Left lobe of liver (tissue), 1 donor: ENCODE measurements around a stretch of chr11.

DNA sequence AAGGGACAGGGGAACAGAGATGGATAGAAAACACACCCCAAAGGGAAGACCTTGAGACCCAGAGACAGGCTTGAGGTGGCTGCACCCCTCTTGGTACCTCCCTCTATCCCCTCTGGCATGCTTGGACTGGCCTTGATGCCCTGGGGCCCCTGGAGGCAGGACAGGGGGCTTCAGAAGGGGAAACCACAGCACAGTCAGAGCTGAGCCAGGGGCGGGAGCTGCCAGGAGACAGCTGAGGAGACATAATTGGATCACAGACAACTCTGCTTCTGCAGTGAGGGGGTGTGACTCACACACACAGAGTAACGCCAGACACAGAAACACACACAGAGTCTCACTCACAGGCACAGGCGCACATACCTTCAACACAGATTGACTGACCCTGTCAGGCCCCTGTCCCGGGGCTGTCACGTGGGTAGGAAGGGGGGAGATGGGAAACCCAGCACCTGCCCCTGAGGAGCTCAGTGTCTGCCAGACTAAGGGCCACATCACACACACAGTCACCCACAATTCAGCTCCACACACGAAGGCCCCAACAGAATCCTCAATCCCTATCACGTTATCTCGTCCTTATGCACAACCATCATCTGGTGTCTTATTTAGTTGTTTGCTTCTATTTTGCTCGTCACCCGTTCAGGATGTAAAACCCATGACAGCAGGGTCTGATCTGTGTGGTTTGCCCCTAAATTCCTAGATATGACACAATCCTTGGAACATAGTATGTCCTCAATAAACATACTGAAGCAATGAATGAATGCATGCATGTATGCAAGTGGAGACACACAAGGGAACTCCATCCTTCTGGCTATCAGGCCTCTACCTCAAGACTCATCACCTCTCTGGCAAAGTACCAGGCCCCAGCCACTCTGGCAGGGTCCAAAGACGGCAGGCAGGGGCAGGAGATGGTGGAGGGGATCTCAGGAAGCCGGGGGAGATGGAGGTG, 20.4 kb downstream of the STARD10 start:
- PRO-cap = no peak

DNA sequence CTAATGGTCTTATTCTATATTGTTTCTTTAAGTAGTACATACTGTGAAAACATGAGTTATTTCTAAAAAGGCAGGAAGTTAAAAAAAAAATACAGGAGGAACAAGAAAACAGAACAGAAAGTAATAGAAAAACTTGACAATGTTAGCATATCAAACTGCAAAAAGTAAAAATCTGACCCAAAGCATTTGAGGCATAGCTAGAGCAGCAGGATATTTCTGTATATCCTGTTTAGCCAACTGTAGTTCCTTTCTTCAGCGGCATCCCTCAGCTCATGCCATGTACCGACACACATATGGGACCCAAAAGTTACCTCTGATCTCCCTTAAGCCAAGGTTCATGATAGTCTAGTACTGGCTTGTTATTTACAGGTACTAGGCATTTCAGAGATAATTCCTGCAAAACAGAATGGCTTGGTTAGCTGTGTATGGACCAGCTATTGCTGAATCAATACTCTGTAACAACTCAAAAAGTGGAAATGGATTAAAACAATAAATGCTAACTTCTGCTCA, 94.1 kb downstream of the FCHSD2 start:
- PRO-cap = no peak

DNA sequence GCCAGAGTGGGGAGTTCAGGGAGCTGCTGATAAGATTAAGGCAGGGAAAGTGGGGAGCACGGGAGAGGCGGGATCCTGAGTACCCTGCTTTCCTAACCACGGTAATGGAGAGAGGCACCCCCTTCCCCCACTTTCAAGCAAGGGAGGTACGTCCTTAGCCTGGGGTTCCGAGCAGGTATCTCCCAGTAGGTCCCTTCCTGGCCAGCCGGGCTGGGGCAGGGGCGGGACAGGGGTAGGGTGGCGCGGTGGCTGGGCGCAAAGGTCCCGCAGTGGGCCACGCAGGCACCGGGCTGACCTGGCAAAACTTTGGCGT, 393 bp upstream of the P2RY2 start:
- PRO-cap = no peak

DNA sequence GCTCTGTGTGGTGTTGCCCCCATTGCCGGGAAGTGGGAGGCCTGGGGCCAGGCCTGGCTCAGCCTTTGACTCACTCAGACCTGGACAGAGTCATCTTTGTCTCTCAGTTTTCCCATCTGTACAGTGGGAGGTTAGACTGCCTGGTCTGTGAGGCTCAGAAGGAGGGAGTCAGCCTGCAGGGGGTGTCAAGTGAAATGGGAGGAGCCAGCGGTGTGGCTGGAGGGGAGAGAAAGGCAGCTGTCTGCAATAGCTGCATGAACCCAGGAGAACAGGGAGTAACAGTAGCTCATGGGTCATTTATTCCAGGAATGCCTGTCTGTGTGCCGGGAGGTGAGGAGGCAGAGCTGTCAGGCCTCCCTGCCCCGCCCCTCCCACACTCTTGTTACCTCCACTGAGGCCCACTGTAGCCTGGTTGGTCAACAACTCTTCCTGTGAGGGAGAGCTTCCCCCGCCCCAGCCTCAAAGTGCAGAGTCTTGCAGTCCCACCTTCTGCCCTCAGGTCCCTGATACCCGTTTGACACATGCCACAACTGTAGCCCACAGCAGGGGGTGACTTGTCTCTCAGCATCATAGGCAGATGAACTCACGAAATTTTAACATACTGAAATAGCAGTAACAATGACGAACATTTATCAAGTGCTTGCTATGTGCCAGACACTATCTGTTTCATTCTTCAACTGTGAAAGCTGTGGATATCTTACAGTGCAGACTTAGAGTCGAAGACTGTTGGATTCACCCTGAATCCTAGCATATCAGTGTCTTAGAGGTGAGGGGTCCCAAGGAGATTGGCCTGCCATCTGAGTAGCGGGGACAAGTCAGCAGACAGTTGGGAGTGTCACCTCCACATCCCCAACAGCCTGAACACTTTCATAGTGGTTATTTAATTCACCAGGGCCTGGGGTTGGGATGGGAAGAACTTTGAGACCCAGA, 6.6 kb downstream of the ARHGEF17 start:
- PRO-cap = no peak

DNA sequence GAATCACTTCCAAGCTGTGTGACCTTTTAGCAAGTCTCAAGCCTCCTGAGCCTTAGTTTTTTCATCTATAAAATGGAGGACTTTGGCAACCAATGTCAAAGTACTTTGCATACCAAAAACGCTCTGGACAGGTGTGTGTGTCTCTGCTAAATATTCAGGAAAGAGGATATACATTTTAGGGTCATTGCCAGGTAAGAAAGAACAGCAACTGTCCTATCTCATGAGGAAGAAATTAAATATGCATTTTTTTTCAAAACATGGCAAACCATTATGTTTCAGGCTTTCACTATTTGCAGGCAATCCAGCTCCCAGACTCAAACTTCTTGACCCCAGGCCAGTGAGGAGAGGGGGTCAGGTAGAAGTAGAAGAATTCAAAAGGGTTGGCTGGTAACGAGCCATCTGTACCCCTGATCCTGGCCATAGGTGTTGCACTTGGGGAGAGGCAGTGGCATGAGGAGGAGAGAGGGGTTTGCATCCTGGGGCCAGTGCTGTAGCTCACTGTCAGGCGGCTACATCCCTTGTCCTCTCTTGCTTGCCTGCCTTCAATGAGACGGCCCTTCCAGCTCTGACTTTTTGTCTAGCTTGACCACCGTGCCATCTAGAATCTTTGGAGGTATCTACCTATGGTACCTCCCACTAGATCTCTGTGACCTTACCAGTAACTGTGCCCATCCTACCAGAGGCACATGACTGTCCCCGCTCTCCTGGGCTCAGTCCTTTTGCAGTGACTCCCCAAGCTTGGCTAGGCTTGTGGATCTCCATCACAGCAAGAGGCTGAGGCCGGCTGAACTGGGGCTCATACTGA, 27.0 kb downstream of the RELT start:
- PRO-cap = no peak

GRCh38 chr11:73467450-73467992, 91.3 kb downstream of the RELT start:
- PRO-cap = no peak

DNA sequence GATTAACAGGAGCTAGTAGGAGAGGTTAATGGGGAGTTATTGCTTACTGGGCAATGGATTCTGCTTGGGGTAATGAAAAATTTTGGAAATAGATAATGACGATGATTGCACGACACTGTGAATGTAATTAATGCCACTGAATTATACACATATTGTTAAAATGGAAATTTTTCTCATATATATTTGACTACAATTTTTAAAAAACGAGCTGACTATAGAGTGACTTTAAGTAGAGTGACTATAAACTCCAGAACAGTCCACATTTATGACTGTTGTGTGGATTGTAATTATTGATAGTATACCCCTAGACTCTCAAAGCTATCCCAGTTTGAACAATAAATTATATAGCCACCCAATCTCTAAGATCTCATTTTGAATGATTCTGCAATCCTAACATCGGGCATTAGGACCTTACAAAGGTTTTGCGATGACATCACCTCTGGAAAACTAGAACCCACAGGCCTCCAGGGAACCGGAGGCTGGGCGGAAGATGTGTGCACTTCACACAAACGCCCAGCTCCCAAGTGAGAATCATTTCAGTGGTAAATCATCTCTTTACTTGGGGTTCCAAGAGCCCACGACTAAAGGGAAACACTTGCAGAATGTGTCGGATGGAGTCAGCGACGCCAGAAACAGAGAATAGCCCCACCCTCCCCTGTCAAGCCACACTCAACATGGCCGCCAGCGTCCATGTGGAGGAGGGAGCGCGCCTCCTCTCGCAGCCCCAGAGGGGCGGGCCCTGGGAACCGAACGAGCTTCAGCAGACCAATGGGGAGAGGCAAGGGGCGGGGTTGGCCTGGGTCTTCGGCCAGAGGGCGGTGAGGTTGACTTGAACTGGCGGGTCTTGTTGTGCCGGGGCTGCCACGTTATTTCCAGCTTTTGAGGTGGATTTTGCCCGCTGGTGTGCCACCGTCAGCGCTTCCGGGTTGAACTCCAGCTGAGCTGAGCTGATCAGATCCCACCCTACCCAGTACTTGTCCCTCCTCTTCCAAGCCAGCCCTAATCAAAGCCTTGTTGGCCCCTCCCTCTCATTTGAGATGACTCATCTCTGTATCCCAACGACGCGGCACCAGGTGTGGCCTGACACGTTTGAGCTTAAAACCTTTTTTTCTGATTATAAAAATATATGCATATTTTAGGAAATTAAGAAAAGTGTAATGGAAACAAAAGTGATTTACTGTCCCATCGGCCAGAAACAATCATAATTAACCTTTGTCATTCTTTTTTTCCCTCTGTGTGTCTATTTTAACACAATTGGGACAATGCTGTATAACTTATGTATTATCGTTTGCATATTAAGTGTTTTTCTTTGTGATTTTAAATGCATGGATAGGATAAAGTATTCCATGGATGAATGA, 8.4 kb upstream of the MRPL48 start:
- PRO-cap = bidirectional peak, plus-strand start at position 832 of the sequence, minus-strand start at position 657 of the sequence; bidirectional peak, plus-strand start at position 1,037 of the sequence, minus-strand start at position 976 of the sequence

GRCh38 chr11:73784277-73784707, 3.4 kb upstream of the MRPL48 start:
- PRO-cap = bidirectional peak, plus-strand start at chr11:73784592, minus-strand start at chr11:73784467

GRCh38 chr11:73864277-73864693, 12.4 kb downstream of the COA4 start:
- PRO-cap = no peak

DNA sequence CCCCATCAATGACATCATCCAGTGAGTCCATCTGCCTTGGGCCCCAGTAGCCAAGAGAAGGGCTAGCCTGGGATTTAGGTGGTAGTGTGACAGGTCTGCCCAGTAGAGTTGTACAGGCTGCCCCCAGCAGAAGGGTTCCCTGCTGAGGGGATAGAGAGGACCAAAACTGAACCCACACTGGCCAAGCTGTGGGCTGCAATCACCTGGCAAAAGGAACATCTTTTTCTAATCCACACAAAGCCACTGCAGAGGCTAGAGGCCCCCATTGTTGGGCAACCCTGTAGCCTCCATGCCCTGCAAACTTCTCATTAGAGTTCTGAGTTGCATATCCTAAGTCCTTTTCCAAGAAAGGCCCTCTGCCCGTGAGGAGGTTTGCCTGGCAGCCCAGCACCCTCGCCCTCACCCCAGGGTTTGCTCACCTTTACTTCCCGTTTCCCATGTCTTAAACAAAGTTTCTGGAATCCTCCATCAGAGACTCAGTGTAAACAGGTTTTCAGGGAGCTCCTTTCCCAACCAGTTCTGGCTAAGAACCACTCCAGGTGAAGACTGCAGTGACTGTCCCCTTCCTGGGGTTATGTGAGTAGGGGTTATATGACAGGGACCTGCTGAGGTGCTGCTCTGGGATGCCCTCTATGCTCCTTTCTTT, 13.2 kb downstream of the UCP2 start:
- PRO-cap = no peak

DNA sequence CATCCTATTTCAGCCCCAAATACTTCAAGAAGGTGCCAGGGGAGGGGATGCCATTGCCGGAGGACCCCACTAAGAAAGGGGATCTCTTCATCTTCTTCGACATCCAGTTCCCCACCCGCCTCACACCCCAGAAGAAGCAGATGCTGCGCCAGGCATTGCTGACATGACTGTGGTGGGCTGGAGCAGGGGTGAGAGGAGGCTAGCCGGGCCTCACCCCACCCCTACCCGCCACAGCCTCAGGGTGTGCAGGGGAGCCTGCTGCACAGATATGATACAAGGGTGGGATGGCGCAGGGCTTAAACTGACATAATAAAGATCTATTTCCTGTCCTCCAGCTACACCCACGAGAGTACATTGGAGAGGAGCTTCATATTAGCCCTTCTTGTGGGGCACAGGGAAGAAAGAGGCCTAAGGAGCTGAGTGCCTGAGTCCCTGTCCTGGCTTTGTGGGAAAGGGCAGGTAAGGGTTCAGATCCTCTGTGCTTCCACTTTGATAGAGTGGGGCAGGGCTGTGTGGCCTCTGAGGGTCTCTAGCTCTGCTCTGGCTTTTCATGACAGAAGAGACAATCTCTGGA, 12.6 kb downstream of the UCP2 start:
- PRO-cap = no peak

DNA sequence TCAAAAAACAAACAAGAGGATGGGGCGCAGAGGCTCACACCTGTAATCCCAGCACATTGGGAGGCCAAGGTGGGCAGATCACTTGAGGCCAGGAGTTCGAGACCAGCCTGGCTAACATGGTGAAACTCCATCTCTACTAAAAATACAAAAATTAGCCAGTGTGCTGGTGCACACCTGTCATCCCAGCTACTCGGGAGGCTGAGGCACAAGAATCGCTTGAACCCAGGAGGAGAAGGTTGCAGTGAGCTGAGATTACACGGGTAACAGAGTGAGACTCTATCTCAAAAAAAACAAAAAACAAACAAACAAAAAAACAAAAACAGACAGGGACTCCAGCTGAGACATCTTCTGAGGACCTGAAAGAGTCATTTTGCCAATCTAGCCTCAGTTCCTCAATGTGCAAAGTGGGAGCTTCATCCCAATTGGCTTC, 6.6 kb downstream of the UCP2 start:
- PRO-cap = no peak

DNA sequence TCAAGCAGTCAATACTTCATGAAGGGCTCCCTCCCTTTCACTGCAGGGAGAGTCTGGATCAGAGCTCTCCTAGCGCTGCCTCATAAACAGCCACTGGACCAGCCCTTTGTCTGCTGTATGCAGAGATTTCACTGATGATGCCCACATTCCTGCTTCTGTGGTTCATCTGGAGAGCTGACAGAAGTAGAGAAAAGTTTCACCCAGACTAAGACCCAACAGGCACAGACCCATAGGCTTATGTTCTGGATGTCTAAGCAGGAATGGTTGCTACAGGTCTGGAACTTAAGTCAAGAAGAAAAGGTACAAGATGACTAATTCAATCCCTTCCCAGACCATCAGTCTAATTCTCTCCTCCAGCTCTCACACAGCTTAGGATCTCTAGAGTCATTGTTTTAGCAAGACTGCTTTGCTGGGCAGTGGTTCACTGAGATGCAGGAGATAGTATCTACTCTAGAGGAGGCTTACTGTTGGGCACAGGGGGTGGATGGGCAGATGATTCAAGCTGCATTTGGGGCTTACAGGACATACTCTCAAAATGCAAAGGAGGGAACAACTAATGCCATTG, 3.9 kb downstream of the UCP2 start:
- PRO-cap = no peak

- PRO-cap = no peak
Measured at GRCh38 chr11:74579579-74579792, 12.9 kb upstream of the POLD3 start.

- PRO-cap = no peak
Measured at GRCh38 chr11:74640852-74641625, 48.7 kb downstream of the POLD3 start.

DNA sequence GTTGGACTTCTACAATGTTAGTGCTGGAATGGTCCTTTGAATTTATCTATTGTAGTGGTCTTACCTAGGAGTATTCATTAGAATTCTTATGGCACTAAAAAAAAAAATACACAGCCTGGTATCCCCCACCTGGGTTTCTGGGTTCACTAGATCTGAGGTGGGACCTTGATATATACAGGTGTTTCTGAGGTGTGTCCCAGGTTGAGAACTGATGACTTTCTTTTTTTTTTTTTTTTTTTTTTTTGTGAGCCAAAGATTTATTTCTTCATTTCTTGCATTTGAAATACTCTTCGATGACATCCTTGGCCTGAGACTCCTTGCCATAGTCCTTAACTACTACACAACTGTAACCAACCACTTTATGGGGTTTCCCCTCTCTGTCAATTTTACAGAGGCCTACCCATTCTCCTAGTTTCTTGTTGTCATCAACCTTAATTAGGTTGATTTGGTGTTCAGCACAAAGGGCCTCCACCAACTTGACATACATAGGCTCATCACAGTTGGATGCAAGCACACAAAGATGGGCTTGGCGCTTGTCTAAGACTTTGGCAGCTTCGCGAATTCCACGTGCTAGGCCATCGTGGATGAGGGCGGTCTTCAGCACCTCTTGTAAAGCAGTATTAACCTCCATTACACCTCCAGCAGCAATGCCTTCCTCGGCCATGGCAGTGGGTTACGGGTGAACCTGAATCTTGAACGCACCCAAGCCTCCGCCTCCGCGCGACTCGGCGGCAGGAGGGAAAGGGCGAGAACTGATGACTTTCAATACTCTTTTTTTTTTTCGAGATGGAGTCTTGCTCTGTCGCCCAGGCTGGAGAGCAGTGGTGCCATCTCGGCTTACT, 3.0 kb upstream of the RNF169 start:
- PRO-cap = no peak

GRCh38 chr11:74909396-74909924, 39.4 kb downstream of the XRRA1 start:
- PRO-cap = no peak

DNA sequence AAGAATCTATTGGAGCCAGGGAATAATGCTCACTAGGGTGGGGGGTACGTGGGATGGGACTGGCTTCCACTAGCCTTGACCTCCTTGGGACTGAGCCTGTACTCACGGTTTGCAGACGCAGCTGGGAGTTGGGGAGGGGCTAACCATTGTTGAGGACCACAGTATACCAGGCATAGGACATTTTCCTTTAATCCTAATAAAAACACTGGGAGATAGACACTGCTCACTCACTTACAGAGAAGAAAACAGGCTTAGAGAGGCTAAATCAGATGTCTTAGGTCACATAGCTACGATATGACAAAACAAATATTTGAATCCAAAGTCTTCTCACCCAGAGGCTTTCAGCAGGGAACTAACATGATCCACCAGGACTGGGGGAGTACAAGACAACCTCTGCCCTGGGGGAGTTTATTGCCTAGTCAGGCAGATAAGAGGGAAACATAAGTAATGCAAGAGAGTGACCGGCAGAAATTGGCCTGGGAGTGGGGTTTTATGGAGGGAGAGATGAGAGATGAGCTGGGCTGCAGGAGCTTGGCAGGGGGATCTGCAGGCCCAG, 5.1 kb downstream of the SLCO2B1 start:
- PRO-cap = bidirectional peak, plus-strand start at position 368 of the sequence, minus-strand start at position 235 of the sequence

GRCh38 chr11:75158761-75159388, 8.0 kb downstream of the SLCO2B1 start:
- PRO-cap = unidirectional peak, plus-strand start at chr11:75158899; unidirectional peak, plus-strand start at chr11:75158956; bidirectional peak, plus-strand start at chr11:75159202, minus-strand start at chr11:75159143

DNA sequence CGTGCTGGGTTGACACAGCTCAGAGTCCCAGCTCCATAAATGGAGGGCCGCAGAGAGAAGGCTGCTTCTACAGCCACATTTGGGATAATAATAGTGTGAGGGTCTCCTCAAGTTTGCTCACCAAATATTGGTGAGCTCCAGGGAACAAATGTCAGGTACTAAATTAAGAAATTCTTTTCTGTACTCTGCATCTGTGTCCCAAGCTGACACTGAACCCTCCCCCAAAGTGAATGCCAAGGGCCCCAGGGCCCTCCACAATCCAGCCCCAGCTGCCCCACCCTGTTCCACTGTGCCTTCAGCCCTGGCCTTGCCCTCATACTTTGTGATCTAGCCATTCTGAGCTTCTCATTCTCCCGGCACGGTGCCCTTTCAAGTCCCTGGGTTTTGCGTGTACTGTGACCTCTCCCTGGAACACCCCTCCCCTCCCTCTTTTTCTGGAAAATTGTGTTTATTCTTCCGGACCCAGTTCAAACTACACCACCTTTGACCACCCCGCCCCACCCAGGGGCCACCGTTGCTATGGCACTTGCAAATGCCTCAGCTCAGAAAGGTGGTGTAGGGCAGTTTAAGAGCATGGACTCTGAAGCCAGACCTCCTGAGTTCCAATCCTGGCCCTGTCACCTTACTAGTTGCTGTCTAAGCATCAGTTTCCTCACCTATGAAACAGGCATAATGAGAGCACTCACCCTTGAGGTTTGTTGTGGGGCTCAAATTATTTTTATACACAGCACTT, 17.6 kb downstream of the SLCO2B1 start:
- PRO-cap = bidirectional peak, plus-strand start at position 598 of the sequence, minus-strand start at position 344 of the sequence